Sigmoid colon (tissue), 4 donors: ENCODE measurements around the genes C22orf42 and LARGE1.

DNA sequence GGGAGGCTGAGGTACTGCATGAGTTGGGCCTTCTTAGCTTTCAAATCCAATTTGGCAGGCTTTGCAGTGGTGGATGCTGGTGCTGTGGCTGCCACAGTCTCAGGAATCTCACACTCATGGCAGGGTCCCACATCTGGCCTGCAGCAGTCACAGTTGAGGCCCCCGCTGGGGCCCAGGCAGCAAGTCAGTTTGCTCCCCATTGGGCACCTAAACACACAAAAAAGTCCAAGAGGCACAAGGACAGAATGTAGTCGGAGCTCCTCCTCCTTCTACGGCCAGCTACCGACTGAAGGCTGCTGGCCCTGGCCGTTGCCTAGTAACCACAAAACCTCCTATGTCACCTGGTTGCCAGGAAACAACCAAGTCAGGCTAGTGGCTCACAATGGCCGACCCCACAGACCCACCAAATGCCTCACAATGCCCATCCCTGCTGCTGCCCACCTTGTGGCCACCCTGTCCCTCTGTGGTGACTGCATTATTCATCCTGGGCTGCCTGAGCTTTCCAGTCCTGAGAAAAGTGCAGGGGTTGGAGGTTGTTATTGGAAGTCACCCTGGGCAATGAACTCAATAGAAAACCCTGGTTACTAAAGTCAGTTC lies at the start of gene C22orf42:
TSS of gene C22orf42 (minus strand) at position 288 of the 597 bp plus-strand sequence.
- PRO-cap = no peak
- RAMPAGE, long total RNA, 4 experiments = no peak in any of the 4 experiments

DNA sequence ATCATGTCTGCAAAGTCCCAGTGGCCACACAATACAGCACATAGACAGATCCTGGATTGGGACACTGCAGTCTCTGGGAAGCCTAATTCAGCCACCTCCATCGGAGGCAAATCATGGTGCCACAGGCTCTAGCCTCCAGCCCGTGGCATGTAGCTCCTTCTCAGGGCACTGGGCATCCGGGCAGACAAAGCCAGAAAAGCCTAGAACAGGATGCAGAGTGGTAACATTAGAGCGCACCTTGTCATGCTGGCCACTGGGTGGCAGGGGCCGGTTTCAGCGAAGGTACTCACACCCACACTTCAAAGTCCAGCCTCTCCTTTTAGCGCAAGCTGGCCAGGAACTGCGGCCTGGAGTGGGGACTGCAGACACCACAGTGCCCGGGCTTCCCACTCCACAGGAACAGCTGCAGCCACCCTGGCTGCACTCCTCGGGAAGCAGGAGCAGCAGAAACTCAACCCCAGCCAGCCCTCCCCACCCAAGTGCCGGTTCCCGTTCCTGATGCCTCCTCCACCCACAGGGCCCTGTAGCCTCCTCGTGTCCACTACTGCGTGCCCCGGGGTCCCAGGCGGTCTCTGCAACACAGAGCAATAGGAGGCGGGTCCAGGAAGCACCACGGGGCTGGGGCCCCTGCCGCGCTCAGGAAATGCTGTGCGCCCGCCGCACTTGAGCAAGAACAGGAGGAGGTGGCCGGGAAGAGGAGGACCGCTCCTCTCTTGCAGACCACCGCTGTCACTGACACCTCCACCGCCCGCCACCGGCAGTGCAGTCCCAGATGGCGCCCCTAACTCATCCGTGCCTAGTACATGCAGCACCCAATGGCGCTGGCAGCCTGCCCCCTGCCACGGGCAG lies 2.3 kb downstream of the RFPL2 start:
- PRO-cap = no peak
- RAMPAGE, long total RNA, 4 experiments = no peak in any of the 4 experiments

GRCh38 chr22:32360068-32360758 lies 2.5 kb downstream of the RFPL3 start:
- PRO-cap = no peak
- RAMPAGE, long total RNA, 4 experiments = no peak in any of the 4 experiments

DNA sequence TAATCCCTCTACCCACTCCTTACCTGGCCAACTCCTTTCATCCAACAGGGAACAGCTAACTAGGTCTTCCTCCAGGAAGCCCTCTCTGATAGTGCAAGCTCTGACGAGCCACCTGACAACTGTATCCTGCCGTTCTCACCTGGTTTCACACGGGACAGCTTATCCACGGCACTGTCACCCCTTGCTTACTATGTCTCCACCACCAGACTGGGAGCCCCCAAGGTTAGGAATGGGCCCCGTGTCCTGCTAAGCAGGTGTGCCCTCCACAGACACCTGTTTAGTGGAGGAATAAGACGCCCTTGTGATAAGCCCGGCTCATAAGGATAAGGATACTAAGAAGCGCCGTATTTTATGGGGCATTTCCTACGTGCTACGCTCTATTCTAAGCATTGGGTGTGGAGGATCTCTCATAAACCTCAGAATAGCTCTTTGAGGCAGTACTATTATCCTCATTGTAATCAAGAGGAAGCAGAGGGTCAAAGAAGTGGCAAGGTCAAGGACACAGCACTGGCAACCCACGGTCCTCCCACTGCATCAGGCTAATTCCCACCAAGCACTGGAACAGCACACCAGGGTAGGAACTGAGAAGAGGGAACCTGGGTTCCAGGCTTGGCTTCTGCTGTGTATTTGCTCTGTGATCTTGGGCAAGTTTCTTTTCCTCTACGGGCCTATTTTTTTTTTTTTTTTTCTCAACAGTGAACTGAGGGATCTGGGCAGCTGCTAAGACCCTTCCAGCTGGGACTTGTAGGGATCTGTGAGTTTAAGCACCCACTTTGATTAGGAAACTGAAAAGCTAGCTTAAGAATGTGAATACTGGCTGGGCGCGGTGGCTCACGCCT lies 55.5 kb downstream of the FBXO7 start:
- PRO-cap = no peak
- RAMPAGE, long total RNA, 4 experiments = no peak in any of the 4 experiments

GRCh38 chr22:32603483-32604665 lies 129.3 kb downstream of the FBXO7 start:
- PRO-cap = no peak
- RAMPAGE, long total RNA, 4 experiments = no peak in any of the 4 experiments

GRCh38 chr22:32820911-32821749 lies 19.6 kb downstream of the TIMP3 start:
- PRO-cap = no peak
- RAMPAGE, long total RNA, 4 experiments = no peak in any of the 4 experiments

DNA sequence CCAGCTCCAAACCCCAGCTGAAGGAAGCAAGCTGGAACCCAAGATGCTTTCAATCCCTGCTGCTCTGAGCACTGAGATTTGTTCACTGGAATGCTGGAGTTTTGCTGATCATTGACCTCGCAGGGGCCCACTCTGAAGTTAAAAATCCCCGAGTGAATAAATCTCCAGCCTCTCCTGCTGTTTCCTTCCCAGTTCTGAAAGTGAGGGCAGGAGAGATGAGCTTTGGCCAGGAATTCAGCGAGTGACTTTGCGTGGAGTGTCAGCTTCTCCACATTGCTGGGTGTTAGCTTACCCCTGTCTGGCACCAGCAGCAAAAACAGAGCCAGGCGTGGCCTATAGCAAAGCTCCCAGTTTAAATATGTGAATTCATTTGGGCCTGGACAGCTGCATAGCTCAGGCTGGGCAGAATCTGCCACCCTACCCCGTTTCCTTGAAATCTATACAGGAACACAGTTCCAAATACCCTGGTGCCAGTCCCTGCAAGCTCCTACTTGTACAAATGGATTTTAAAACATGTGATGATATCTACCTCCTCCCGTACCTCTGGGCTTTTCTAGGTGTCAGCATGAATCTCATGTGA lies 25.5 kb downstream of the TIMP3 start:
- PRO-cap = no peak
- RAMPAGE, long total RNA, 4 experiments = no peak in any of the 4 experiments

GRCh38 chr22:32863258-32863717 lies 61.8 kb downstream of the TIMP3 start:
- PRO-cap = no peak
- RAMPAGE, long total RNA, 4 experiments = no peak in any of the 4 experiments

- PRO-cap = no peak
- RAMPAGE, long total RNA, 4 experiments = no peak in any of the 4 experiments
Observed at GRCh38 chr22:33564611-33565030, 355.7 kb downstream of the LARGE1 start.

DNA sequence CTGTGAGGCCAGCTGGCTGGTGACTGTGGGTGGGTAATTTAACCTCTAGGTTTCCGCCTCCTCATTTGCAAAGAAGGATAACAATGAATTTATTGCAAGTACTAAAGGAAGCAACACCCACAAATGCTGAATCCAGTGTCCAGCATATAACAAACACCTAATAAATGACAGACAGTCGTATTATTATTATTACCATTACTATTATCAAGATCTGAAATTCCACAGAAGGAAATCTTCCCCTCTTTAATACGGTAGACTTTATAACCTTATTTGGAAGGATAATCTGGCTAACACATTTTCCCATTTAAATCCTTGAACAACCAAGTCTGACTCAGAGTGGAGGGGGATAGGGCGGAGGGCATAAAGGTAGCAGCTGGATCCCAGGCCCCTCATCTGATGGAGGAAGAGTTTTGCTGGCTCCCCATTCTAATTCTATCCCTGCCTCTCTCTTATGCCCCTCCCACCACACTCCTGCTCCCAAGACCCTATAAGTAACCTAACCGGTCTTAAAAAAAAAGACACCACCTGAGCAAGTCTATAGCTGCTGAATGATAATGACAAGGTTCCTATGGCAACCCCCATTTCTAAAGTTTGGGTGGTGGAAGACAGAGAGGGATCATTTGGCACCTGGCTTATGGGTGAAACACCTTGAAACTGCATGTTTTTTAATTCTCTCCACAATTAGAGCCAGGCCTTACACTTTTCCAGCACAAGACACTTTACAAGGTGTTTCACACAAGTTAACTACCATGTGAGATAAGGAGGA lies 69.7 kb downstream of the LARGE1 start:
- PRO-cap = no peak
- RAMPAGE, long total RNA, 4 experiments = no peak in any of the 4 experiments

DNA sequence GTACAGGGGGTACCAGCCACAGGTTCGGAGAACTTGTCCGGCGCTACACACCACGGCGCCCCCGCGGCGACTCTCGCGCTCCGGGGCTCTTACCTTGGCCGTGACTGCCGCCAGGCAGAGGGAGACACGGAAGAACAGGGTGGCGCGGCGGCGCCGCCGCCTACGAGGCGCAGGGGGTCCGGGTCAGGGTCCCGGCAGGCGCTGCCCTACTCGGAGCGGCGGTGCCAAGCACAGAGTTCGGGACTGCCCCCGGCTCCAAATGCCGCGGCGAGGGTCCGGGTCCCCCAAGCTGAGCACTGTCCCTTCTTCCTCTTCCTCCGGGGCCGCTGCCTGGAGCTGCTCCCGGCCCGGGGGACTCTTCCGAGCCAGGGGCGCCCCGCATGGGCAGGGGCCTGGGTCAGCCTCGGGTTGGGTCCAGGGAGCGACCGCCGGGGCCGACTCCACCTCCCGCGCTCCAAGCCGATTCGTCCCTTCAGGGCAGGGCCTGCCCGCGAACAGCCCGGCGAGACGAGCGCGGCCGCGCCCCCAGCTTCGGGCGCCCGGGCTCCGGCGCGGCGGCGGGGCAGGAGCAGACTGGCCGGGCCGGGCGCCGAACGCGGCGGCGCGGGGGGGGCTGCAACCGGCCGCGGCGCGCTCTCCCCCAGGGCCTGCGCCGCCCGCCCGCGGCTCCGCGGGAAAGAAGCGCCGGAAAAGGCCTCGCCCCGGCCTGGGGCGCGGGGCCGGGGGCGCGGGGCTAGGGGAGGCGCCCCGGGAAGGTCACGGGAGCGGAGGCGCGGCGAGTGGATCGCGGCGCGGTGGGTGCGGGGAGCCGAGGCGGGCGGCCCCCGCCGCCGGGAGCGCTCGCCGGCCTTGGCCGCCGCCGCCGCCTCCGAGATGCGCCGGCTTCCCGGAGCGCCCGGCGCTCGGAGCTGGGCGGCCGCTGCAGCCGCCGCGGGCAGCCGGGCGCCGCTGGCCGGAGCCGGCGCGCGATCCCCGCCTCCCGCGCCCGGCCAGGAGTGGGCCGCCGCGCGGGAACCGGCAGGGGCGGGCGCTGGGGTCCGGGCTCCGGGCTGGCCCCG lies at the start of gene LARGE1:
TSS of gene LARGE1 (minus strand) at position 575 of the 1,058 bp plus-strand sequence.
- PRO-cap = no peak
- RAMPAGE, long total RNA, 4 experiments = start-site peak on the minus strand in 1 of 4 experiments, centred at position 392 of the sequence, 18 reads per replicate

DNA sequence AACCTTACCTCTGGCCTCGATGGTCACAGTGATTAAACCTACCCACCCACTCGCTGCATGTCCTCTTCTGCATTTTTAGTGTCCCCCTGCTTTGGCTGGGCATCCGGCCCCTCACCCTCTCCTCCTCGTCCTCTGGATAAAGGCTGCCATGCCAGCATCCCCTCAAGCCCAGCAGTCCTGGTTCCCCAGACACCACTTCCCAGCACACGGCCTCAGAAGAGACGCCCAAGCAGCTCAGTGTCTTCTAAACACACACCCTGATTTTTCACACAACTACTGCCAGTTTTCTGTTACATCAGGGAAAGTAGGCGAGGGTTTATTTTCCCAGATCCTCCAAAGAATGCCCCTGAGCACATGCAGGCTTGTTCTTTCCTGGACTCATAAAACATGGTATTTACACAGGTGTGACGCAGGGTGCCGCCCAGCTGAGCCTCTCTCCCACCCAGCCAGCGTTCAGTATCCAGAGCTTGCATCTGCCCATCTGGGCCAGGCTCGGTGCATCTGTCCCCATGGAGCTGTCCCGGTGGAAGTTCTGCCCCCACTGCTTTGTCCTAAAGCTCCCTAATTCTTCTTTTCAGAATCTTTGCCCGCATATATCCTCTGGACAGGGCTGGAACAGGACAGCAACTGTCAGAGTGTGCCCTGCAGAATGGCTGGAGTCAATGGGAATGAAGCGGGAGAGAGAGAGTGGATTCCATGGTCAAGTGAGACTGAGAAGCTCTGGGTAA lies 44.9 kb upstream of the ISX start:
- PRO-cap = no peak
- RAMPAGE, long total RNA, 4 experiments = no peak in any of the 4 experiments

- PRO-cap = no peak
- RAMPAGE, long total RNA, 4 experiments = no peak in any of the 4 experiments
Observed at GRCh38 chr22:35111249-35111907, 45.4 kb downstream of the ISX start.

DNA sequence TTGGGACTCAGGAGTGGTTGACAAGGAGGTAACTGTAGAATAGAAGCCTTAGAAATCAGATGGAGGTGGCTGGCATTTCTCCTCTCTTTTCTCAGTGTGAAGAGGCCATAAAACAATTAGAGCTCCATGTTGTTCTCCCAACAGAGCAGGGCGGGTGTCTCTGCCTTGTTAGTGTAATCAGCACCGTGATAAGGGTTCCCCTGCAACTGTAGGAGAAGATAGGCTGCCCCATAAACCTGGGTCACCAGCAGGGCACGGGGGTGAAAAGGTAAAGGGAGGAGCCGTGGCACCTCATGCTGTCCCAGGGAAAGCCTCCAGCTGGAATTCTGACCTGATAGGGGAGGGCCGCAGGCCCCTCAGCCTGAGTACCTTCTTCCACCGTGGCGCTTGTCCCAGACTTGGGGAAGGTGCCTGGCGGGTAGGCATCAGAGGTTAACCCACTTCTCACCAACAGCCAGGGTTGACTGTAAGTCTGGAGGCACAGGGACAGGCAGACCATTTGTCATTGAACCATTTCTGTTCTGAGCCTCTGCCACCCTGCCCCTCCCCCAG lies 68.7 kb downstream of the ISX start:
- PRO-cap = no peak
- RAMPAGE, long total RNA, 4 experiments = no peak in any of the 4 experiments

DNA sequence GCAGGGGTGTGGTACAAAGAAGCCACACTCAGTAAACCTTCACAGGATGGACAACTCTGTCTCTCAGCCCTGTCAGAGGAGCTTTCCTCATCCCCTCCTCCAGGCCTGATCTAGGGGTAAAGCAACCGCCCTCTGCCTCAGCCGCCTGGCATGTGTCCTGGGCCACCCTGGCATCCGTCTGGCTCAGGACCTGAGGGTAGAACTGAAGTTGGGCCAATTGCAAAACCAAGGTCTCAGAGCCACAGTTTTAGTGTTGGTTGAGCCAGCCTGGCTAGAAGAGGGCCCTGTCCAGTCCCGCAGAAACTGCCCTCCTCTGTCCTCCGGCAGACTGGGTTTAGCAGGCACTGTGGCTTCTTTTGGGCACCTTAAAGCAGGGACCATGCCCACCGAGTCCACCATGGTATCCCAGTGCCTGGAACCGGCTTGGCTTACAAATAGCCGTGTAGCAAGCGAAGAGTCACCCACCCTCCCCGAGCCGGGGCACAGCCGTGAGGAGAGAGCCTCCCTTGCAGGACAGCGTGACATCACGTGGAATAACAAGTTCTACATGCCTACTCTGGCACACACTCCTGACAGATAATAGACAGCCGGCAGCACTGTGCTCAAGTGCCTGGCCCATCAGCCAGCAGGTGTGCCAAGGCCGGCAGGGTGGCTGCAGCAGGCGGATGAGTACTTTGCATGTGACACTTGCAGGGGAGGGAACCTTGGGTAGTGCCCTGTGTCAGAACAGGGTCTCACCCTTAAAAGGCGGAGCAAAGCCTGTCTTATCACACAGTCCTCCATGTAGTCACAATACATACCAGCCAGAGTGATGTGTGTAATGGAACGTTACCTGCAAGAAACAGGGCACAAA lies 16.0 kb downstream of the TOM1 start:
- PRO-cap = no peak
- RAMPAGE, long total RNA, 4 experiments = no peak in any of the 4 experiments

GRCh38 chr22:35316351-35316838 lies 16.7 kb downstream of the TOM1 start:
- PRO-cap = no peak
- RAMPAGE, long total RNA, 4 experiments = no peak in any of the 4 experiments

DNA sequence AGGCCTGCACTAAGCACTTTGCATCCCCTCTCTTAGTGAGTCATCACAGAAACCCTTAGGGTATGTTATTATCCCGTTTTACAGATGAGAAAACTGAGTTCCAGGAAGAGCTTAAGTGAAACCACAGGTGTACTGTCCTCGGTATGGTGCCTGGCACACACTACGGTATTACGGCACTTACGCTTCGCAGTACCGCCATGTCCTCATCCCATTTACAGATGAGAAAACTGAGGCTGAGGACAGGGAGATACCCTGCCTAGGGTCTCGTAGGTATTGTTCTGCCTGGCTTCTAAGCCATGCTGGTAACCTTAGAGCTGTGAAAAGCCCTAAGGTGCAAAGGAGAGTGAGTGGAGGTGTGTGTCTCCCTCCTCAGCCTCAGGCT lies 39.8 kb upstream of the HMOX1 start:
- PRO-cap = no peak
- RAMPAGE, long total RNA, 4 experiments = no peak in any of the 4 experiments

DNA sequence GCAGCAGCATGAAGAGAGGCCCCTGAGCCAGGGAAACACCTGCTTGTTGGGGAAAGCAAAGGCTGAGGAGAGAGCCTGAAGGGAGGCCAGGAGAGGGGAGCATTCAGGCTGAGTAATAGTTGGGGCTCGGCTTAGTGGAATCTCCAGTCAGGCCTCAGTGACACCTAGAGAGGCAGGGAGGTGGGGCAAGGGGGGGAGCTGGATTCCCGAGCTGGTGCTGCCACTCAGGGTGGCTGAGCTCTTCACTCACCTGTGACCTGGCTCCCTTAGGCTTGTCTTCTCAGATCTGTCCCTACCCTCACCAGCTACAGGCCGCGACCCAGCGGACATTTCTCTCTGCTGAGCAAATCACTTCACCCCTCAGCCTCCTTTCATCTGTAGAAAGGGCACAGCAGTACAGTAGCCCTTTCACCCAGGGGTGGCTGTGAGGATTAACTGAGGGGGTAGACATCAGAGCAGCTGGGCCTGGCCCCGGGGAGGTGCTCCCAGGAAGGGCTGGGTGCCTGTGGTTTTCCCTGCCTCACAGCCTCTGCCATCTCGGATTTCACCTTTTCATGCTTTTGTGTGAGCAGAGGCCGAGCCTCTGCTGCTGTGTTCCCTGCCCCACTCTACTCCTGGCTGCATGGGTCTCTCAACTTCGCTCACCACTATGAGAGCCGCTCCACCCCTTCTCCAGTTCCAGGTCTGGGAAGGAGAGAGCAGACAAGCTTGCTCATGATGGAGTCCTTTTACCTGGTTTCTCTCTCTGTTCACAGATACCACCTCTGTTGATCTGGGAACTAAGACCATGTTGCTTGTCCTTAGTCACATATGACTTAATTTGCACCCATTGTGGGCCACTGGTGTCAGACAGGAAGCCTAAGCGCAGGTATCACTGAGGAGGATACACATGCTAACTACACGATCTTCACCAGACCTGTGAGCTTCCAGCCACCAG lies 26.6 kb downstream of the MCM5 start:
- PRO-cap = no peak
- RAMPAGE, long total RNA, 4 experiments = no peak in any of the 4 experiments

- PRO-cap = no peak
- RAMPAGE, long total RNA, 4 experiments = no peak in any of the 4 experiments
Observed at GRCh38 chr22:35486230-35486649, 54.4 kb upstream of the RASD2 start.

- PRO-cap = no peak
- RAMPAGE, long total RNA, 4 experiments = no peak in any of the 4 experiments
Observed at GRCh38 chr22:35541793-35542366, 1.2 kb downstream of the RASD2 start.